Kidney (tissue), 2 donors: ENCODE measurements around a stretch of chr10.

- PRO-cap: no peak
- RRBS: no CpG with 5 or more reads among the region's 8 CpGs
Measured at GRCh38 chr10:169268-169926, 34.1 kb downstream of the ZMYND11 start.

DNA sequence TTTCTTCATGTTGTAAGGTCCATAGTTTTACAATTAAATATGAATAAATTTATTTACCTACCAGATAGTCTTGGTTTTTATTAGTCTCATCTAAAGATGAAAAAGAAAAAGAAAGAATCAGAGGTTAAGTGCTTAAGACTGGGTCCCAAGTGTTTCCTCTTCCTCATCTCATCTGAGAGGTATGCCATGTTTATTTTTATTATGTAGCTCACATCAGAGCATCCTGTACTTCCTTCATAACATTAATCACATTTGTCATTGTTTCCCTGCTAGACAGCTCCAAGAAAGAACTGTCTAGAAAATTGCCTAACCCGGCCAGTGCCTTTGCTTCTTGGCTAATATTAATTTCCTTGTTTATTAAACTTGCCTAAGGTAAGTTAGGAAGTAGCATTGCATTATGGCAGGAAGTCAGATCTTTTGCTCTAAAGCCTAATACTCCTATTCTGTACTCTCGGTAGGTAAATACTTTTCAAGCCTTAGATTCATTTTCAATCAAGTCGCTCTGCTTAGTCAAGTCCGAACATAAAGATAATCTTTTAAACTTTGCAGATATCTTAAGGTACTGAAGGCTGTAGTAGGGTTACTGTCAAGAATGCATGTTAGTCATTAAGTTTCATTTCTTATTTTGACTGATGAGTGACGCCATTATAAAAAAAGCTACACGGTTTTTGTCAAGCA, 47.3 kb downstream of the ZMYND11 start:
- PRO-cap: no peak
- RRBS: no CpG with 5 or more reads among the region's 6 CpGs

GRCh38 chr10:293971-294428, 158.7 kb downstream of the ZMYND11 start:
- PRO-cap: no peak
- RRBS: no CpG with 5 or more reads among the region's 7 CpGs

DNA sequence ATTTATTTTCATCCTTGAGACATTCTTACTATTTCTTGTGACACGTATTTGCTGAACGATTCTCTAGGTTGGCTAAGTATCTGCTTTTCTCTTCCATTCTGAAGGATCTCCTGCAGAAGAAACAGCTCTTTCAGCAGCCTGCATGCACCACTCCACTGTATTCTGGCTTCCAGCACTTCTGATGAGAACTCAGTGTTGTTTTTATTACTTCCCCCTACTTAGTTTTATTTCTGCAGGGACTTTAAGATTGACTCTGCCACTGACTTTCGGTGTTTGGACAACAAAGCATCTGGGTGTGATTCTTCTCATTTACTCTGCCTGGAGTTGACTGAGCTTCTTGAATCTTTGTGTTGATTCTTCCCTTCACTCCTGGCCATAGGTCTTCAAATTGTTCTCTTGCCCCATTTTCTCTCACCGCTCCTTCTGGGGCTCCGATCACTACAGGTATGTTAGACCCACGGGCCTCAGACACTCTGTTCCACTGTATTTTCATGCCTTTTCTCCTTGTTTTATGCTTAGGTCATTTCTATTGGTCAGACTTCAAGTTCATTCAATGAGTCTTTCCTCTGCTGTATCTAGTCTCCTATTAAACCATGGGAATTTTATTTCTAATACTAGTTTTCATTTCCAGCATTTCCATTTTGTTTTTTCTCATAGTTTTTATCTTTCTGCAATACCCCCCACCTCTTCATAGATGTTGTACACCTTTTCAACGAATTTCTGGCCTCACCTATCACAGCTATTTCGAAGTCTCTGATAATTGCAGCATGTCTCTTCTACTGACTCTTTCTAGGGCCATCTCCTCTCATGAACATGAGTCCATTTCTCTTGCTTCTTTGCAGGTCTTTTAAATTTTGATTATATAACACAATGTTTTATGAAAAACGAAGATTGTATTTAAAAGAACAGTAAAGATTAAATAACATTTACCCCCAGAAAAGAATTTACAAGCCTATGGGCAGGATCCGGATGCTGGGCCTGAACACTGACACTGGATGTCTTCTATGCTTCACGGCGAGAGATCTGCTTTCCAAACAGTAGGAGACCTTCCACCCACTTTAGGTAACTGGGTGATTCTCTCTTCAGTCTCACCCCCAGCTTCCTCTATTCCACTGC, 180.5 kb downstream of the ZMYND11 start:
- PRO-cap: no peak
- RRBS: no CpG with 5 or more reads among the region's 12 CpGs

DNA sequence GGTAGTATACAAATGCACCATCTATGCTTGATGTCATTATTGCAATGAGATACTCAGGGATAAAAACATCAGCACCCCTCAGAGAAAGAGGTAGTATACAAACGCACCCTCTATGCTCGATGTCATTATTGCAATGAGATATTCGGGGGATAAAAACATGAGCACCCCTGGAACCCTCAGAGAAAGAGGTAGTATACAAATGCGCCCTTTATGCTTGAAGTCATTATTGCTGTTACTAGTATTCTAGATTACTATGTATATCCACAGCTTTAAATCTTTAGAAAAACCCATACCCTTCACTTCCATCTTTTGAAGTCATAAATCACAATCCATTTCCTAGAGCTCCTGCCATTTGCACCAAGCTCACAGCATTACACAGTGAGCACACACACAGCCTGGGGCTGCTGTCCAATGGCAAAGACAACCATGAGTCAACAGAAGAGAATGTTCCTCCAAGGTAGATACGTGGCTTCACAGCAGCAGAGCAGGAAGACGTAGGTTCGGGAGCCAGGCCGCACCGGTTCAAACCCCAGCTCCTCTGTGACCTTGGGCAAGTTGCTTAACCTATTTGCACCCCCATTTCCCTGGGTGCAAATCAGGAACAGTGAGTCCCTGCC, 234.7 kb downstream of the DIP2C start:
- PRO-cap: no peak
- RRBS: no CpG with 5 or more reads among the region's 9 CpGs

GRCh38 chr10:607754-608163, 81.7 kb downstream of the DIP2C start:
- PRO-cap: no peak
- RRBS: no CpG with 5 or more reads among the region's 8 CpGs

DNA sequence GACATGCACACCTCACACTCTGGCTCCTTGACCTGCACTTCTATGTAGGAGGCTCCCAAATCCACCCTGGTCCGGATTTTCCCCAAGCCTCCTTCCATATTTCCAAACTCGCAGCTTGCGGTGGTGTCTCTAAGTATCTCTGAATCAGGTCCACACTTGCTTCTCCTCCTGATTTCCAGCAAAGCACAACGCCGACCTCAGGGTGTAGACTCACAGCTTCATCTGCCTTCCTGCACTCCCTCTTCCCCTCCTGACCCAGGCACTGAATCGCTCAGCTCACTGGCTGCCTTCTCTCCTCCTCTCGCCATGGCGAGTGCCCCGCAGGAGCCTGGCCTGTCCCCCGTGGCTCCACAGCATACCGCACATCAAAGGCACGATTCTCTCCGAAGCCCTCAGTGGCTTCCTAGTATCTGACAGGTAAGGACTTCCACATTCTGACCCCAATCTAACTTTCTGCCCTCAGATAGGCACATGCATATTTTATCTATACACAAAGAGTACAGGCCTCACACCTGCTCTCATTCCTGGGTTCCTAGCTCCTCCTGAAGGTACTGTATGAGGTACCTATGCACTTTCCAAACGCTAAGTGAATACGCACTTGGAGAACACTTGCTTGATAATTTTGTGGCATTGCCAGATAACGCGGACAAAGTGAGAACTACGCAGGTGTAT, 27.6 kb downstream of the DIP2C start:
- PRO-cap: no peak
- RRBS: no CpG with 5 or more reads among the region's 18 CpGs

DNA sequence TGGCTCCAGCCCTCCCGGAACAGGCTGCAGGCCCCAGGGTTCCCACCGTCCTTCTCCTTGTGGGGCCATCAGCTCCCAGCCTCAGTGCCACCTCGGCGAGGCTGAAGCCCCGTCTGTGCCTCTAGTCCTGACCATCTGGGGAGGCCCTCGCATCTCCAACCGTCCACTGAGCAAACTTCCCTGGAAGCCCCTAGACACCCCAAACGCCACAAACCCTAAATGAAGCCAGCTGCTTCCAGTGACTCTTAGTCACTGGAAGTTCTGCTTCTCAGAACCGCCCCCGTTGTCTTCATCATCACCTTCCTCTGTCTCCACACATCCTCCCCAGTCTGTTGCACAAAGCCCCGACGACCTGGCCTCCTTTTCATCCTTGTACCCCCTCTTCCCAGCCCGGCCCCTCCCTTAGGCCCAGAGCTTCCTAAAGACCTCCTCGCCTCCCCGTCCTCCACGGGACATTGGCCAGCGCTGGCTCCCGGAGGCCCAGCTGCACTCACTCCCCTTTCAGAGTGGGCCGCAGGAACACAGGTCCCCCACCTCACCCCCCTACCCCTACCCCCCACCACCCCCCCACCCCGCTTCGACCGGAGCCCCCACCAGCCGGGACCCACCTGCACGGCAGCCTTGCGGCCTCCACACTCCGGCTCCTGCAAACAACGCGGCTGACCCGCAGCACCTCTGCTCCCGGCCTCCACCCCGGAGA, 1.1 kb upstream of the DIP2C start:
- PRO-cap: no peak
- RRBS: 82% methylated on average over 15 of the region's 31 CpGs

DNA sequence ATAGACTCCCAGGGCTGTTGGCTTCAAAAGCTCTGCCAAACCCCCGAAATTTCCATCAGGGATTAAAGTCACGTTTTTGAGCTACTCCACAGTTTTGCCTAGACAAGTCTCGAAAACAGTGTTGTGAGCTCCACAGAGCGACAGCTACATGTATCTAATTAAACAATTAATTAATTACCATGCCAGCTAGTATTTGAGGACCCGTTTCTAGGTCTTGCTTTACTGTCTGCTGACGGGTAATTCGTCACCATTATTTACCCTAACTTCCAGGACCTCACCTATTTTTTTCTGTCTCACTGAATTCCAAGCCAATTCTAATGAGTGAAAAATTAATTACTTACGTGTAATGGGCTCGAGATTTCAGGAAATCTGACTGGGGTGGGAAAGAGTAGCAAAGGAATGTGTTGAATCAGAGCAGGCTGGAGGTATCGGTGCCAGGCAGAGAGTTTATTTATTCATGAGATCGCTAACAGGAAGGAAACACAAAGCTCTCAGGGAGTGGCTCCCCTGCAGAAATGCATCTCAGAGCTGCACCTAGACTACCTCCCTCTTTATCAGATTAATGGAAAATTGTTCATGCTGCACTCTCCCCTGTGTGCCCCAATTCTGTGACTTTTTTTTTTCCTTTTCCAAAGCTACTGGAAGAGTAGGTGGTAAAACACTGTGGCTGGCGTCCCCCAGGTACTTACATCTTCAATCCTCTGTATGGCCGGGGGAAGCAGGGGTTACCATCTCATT, 4.0 kb upstream of the DIP2C start:
- PRO-cap: no peak
- RRBS: no CpG with 5 or more reads among the region's 13 CpGs

GRCh38 chr10:775357-775909, 86.0 kb upstream of the DIP2C start:
- PRO-cap: no peak
- RRBS: 80% methylated on average over 16 of the region's 27 CpGs

GRCh38 chr10:788618-789323, 99.3 kb upstream of the DIP2C start:
- PRO-cap: no peak
- RRBS: no CpG with 5 or more reads among the region's 33 CpGs

DNA sequence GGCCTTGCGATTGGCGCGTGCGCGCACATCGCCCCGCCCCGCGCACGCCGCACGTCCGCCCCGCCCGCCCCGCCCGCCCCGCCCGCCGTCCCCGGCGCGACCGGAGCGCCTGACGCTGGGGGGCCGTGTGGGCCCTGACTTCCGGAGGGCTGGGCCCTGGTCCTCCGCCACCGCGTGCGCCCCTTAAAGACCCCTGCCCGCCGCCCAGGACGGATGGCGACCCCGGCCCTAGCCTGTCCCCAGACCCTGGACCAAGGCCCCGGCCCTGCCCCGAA, 346 bp upstream of the LARP4B start:
- PRO-cap: bidirectional peak, plus-strand start at position 118 of the sequence, minus-strand start outside the sequence
- RRBS: 3% methylated on average over 15 of the region's 39 CpGs

GRCh38 chr10:970086-971189, 17.8 kb upstream of the GTPBP4 start:
- PRO-cap: no peak
- RRBS: no CpG with 5 or more reads among the region's 16 CpGs

GRCh38 chr10:971655-971936, 16.6 kb upstream of the GTPBP4 start:
- PRO-cap: no peak
- RRBS: no CpG with 5 or more reads among the region's 8 CpGs

- PRO-cap: no peak
- RRBS: 4% methylated on average over 9 of the region's 28 CpGs
Measured at GRCh38 chr10:1057067-1057707, 1.0 kb downstream of the WDR37 start.

GRCh38 chr10:1096263-1097097, 40.3 kb downstream of the WDR37 start:
- PRO-cap: no peak
- RRBS: 100% methylated on average over 4 of the region's 30 CpGs

DNA sequence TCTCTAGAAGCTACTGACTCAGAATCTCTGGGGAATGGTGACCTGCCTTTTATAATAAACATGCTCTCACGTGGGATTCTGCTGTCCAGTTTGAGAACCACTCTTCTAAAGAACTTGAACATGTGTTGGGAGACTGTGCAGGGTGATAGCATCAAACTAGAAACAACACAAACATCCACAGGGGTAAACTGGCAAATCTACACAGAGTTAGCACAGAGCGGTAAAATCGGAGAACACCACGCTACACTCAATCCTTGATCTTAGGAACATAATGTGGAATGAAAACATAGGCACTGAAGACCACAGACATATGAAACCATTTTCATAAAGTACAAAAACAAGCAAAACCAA, 79.1 kb downstream of the WDR37 start:
- PRO-cap: no peak
- RRBS: no CpG with 5 or more reads among the region's 4 CpGs

GRCh38 chr10:1938113-1938840, 201.0 kb upstream of the ADARB2 start:
- PRO-cap: no peak
- RRBS: no CpG with 5 or more reads among the region's 11 CpGs

GRCh38 chr10:2371743-2372275, 634.5 kb upstream of the ADARB2 start:
- PRO-cap: no peak
- RRBS: no CpG with 5 or more reads among the region's 9 CpGs

- PRO-cap: no peak
- RRBS: no CpG with 5 or more reads among the region's 16 CpGs
Measured at GRCh38 chr10:3071210-3072245, 4.2 kb downstream of the PFKP start.